OCI-LY7 (cell line): ENCODE results near the genes HIPK2 and TBXAS1.

- PRO-cap = no peak
- RAMPAGE, long total RNA = no peak
Measured at GRCh38 chr7:135928635-135929610, 48.2 kb downstream of the MTPN start.

DNA sequence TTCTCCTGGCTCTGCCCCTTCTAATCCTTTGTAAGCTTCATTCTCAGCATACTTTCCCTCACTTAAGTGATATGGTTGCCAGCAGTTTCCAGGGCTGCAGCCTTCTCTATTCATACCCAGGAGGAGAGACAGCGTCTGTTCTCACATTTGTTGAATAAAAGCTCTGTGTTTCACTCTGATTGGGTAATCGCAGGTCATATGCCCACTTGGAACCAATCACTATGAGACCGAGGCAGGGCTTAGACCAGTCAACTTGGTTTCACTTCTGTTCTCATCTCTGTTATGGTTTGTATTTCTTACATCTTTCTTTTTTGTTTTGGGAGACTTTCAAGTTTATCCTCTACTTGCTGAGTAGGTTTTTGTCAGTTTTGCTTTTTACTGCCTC, 109.6 kb upstream of the MTPN start:
- PRO-cap = no peak
- RAMPAGE, long total RNA = no peak

GRCh38 chr7:137579902-137580158, 236.3 kb upstream of the PTN start:
- PRO-cap = no peak
- RAMPAGE, long total RNA = no peak

GRCh38 chr7:137878230-137879026, 31.7 kb upstream of the DGKI start:
- PRO-cap = no peak
- RAMPAGE, long total RNA = no peak

DNA sequence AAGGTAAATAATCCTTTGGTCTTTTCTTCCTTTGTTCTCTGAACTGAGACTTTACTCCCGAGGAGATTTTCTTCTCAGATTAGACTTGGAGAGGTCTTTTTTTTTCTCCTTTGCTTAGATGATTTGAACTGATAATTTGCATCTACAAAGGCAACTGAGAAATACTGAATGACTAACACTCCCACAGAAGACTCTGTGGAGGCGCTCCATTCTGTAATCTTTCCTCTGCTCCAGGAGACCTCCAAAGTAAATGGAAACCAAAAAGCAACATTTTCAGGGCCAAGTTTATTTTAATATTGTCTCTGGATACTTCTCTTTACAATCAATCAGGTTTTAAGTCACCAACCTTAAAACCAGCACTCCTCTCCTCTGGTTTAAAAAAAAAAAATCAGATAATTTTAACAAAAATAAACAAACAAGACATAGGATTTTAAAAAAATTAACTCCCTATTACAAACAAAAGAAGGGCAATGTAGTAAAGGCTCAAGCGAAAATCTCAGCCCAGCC, 93.4 kb downstream of the AKR1D1 start:
- PRO-cap = no peak
- RAMPAGE, long total RNA = no peak

- PRO-cap = no peak
- RAMPAGE, long total RNA = no peak
Measured at GRCh38 chr7:138960960-138961482, 20.2 kb downstream of the KIAA1549 start.

GRCh38 chr7:139043735-139044644, 8.1 kb upstream of the ZC3HAV1L start:
- PRO-cap = no peak
- RAMPAGE, long total RNA = no peak

DNA sequence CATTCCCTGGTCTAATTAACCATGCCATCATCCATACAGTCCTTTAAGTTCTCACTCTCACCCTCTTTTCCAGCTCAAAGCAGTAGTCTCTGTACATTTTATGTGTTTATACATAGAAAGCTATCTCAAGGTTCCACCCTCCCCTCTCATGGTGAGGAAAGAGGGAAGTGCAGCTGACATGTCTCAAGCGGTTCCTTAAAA, 36.8 kb downstream of the ZC3HAV1 start:
- PRO-cap = no peak
- RAMPAGE, long total RNA = no peak

DNA sequence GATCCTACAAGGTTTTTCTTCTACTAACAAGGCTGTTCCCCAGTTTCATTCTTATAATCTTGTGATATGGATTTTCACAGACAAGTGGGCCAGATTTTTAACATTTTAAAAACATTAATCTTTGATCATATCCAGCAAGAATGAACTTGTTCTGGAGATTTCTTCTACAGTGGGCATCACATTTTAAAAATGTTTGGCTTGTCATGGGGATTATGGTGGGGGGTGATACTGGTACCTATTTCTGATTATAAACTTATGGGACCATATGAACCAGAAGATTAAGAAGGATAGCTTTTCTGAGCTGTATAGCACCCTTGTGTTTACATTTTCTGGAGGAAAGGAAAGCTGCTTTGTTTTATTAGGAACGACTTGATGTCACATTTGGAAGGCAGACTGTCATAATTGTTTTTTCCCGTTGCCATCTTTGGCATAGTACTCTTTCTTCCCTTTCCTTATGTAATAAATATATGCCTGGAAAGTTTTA, 9.9 kb downstream of the LUC7L2 start:
- PRO-cap = no peak
- RAMPAGE, long total RNA = no peak

DNA sequence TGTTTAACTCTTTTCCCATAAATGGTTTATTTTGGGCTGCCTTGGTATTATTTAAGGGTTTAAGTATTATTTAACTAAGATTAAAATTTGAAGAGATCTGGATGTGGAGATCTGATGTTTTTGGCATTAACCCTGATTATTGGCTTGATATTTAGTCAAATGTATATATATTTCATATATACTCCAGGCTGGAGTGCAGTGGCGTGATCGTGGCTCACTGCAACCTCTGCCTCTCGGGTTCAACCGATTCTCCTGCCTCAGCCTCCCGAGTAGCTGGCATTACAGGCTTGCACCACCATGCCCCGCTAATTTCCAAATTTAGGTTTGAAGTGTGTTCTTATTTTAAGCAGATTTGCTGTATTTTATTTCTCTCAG, 24.4 kb downstream of the LUC7L2 start:
- PRO-cap = no peak
- RAMPAGE, long total RNA = no peak

DNA sequence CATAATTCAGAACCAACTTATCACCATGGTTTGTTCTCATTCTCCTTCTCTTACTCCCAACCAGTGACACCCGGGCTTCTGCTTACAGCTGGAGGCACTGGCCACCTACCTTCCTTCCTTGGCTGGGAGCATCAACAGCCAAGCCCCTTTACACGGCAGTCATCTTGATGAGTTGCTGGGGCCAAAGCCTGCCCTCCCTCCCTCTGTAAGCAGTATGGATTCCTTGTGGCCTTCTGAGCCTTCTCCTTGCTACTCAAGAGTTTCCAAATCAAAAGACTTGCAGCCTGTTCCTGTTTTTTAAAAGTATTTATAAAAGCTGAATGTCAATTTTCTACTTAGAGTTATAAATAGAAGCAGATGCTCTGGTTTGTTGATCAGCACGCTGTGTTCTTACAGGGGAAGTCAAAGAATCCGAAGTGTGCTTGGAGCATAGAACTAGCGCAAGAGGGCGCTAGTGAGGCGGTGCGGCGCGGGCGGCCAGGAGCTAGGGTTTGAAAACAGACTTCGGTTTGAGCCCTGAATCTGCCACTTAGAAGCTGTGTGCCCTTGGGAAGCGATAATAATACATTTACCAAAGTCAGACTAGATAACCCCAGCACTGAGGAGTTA, 49.1 kb downstream of the KLRG2 start:
- PRO-cap = no peak
- RAMPAGE, long total RNA = no peak

GRCh38 chr7:139542138-139542705, 18.7 kb downstream of the CLEC2L start:
- PRO-cap = no peak
- RAMPAGE, long total RNA = no peak

GRCh38 chr7:139613982-139614601, 90.6 kb downstream of the CLEC2L start:
- PRO-cap = no peak
- RAMPAGE, long total RNA = no peak

GRCh38 chr7:139631497-139631934, 108.0 kb downstream of the CLEC2L start:
- PRO-cap = no peak
- RAMPAGE, long total RNA = no peak

GRCh38 chr7:139664739-139665411, 112.9 kb downstream of the HIPK2 start:
- PRO-cap = no peak
- RAMPAGE, long total RNA = no peak

- PRO-cap = no peak
- RAMPAGE, long total RNA = no peak
Measured at GRCh38 chr7:139732168-139732641, 45.6 kb downstream of the HIPK2 start.

- PRO-cap = no peak
- RAMPAGE, long total RNA = no peak
Measured at GRCh38 chr7:139767833-139768785, 9.7 kb downstream of the HIPK2 start.

DNA sequence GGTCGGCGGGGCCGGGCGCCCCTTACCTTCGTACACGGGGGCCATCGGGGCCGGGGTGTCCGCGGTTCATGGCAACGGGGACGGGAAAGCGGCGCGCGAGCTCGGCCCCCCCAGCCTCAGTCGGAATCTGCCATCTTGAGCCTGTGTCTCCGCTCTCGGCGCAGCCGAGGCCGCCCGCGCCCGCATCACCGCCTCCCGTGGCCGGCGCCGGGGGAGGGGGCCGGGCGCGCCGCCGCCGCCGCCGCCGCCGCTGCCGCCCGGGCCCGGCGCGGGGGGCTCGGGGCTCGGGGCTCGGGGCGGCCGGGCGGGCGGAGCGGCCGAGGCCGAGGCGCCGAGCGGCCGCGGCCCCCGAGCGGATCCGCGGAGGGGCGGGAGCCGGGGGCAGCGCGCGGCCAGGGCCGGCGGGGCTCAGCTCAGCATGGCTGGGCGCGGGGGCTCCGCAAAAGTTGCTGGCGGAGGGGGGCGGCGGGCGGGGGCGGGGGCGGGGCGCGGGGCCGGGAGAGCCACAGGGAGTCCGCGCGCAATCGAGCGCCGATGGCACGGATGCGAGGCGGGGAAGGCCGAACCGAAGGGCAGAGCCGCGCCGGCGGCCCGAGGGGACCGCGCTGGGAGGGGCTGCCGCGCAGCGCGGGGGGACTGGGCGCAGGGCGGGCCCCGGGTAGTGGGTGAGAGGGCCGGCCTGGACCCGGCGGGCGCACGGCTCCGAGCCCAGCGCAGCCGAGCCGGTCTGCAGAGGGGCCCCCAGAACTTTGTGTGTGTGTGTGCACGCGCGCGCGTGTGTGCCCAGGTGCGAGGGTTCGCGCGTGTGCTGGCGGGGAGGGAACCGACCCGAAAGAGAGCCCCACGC, at the start of gene HIPK2:
TSS of gene HIPK2 (minus strand) at position 420 of the 847 bp plus-strand sequence.
- PRO-cap = no peak
- RAMPAGE, long total RNA = no peak

GRCh38 chr7:139828989-139830254, at the start of gene TBXAS1:
TSS of gene TBXAS1 (plus strand) at chr7:139829264.
- PRO-cap = no peak
- RAMPAGE, long total RNA = no peak

GRCh38 chr7:139937666-139937914, 108.5 kb downstream of the TBXAS1 start:
- PRO-cap = no peak
- RAMPAGE, long total RNA = no peak